Testis (tissue), 5 donors: ENCODE data around the genes RPL29, NEK4 and SFMBT1.

- PRO-cap, 3 experiments: peak in 3 of 3 experiments; most common plus-strand start chr3:51996005 (in 3); most common minus-strand start chr3:51995895 (in 3)
- RAMPAGE, long total RNA, 2 experiments: start-site peak on the minus strand in 2 of 2 experiments, at chr3:51995815-51995954 at its widest, 1,589 to 2,550 reads per replicate
- RRBS: 5% methylated on average over 8 of the region's 50 CpGs
Measured at GRCh38 chr3:51995171-51996314, at the start of gene RPL29. Gene RPL29, minus strand, starts transcription at chr3:51995895.

GRCh38 chr3:52025463-52025823 lies 29.7 kb upstream of the RPL29 start:
- PRO-cap, 3 experiments: no peak in any of the 3 experiments
- RAMPAGE, long total RNA, 2 experiments: no peak in any of the 2 experiments
- RRBS: no CpG with 5 or more reads among the region's 6 CpGs

GRCh38 chr3:52064696-52065941 lies 8.7 kb upstream of the DUSP7 start:
- PRO-cap, 3 experiments: peak in 1 of 3 experiments; most common plus-strand start chr3:52065681 (in 1)
- RAMPAGE, long total RNA, 2 experiments: no peak in any of the 2 experiments
- RRBS: 81% methylated on average over 5 of the region's 23 CpGs

DNA sequence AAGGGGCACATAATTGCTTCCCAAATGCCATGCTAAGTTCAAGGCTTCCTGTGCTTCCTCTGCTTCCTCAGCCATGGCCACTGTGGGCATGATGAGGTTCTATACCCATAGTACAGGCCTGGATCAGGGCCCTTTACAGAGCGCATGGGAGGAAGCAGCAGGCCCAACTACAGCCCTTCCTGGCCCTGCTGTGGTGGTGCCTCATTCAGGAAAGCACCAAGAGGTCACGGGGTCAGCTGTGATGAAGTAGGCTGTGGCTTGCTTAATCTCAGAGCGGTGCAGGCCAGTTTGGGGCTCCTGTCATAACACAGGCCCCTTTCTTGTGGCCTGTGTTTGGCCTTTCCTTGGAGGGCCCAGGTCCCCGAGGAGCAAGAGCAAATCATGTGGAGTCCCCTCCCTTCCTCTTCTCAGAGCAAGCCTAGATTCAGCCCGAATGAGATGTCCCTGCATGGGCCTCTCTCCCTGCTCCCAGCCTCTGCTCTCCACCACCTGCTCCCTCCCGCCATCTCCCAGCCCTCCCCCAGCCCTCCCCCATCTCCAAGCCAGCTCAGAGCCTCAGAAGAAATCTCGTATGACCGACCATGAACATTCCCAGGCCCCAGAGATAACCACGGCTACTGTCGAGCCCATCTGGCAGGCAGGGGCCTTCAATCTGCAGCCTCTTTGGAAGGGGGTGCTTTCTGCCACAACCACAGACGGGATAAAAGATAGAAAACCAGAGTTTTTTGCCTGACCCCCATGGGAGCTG lies 32.2 kb upstream of the DUSP7 start:
- PRO-cap, 3 experiments: no peak in any of the 3 experiments
- RAMPAGE, long total RNA, 2 experiments: no peak in any of the 2 experiments
- RRBS: no CpG with 5 or more reads among the region's 11 CpGs

- PRO-cap, 3 experiments: no peak in any of the 3 experiments
- RAMPAGE, long total RNA, 2 experiments: no peak in any of the 2 experiments
- RRBS: no CpG with 5 or more reads among the region's 9 CpGs
Measured at GRCh38 chr3:52174847-52175329, 20.7 kb upstream of the POC1A start.

DNA sequence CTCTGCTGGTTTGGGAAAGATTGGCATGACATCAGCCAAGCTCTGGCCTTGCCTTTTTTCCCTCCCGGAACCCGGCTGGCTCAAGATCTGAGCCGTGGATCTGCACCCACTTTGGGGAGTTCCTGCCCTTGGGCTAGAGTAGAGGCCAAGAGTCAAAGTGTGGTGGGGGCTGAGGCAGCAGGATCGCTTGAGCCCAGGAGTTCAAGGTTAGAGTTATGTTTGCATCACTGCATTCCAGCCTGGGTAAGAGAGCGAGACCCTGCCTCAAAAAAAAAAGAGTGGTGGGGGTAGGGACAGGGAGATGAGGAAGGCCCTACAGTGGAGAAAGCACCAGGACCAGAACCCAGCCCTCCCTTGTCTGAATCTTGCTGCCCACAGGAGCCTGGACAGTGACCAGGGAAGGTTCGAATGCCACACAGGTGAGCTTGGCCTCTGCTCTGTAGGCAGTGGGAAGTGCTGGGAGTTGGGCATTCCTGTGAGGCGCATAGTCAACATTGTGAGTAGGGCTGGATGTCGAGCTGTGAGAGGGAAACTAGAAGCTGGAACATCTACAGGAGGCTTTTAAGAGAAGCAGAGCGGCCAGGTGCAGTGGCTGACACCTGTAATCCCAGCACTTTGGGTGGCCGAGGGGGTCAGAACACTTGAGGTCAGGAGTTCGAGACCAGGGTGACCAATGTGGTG lies 20.4 kb upstream of the ALAS1 start:
- PRO-cap, 3 experiments: no peak in any of the 3 experiments
- RAMPAGE, long total RNA, 2 experiments: no peak in any of the 2 experiments
- RRBS: no CpG with 5 or more reads among the region's 11 CpGs

DNA sequence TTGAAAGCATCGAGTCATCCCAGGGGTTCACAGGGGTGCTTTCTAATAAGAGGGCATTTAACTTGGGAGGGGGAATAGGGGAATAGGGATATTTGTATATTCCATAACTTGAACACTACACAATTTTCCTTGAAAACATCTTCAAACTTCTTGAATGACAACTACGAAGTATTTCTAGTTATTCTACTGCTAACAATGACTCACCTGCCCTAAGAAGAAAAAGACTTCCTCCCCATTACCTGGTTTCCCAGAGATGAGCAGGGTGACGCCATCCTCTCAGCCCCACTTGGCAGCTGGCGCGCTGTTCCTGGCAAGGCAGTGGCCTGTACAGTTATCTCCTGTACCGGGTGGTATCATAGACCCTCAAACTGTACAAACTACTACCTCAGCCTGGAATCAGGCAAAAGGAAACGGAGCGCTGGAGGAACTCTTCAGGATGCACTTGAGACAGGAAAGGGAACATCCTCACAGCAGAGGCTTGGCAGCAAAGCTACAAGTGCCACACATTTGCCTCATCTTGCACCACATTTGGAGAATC lies 10.4 kb downstream of the WDR82 start:
- PRO-cap, 3 experiments: no peak in any of the 3 experiments
- RAMPAGE, long total RNA, 2 experiments: no peak in any of the 2 experiments
- RRBS: no CpG with 5 or more reads among the region's 8 CpGs

GRCh38 chr3:52311409-52312182 lies 4.5 kb upstream of the DNAH1 start:
- PRO-cap, 3 experiments: peak in 3 of 3 experiments; most common plus-strand start chr3:52311791 (in 1); most common minus-strand start chr3:52311612 (in 2)
- RAMPAGE, long total RNA, 2 experiments: start-site peak on the plus strand in 1 of 2 experiments, at chr3:52311779-52311818 at its widest, 22 reads per replicate; start-site peak on the minus strand in 1 of 2 experiments, at chr3:52311619-52311631 at its widest, 23 reads per replicate
- RRBS: no CpG with 5 or more reads among the region's 9 CpGs

GRCh38 chr3:52452614-52453739 lies 864 bp downstream of the TNNC1 start:
- PRO-cap, 3 experiments: no peak in any of the 3 experiments
- RAMPAGE, long total RNA, 2 experiments: no peak in any of the 2 experiments
- RRBS: no CpG with 5 or more reads among the region's 16 CpGs

GRCh38 chr3:52456055-52457072 lies 960 bp downstream of the NISCH start:
- PRO-cap, 3 experiments: peak in 3 of 3 experiments; most common plus-strand start chr3:52456394 (in 1); most common minus-strand start chr3:52456584 (in 3)
- RAMPAGE, long total RNA, 2 experiments: no peak in any of the 2 experiments
- RRBS: no CpG with 5 or more reads among the region's 22 CpGs

GRCh38 chr3:52492548-52493266 lies 2.4 kb upstream of the STAB1 start:
- PRO-cap, 3 experiments: no peak in any of the 3 experiments
- RAMPAGE, long total RNA, 2 experiments: no peak in any of the 2 experiments
- RRBS: no CpG with 5 or more reads among the region's 14 CpGs

DNA sequence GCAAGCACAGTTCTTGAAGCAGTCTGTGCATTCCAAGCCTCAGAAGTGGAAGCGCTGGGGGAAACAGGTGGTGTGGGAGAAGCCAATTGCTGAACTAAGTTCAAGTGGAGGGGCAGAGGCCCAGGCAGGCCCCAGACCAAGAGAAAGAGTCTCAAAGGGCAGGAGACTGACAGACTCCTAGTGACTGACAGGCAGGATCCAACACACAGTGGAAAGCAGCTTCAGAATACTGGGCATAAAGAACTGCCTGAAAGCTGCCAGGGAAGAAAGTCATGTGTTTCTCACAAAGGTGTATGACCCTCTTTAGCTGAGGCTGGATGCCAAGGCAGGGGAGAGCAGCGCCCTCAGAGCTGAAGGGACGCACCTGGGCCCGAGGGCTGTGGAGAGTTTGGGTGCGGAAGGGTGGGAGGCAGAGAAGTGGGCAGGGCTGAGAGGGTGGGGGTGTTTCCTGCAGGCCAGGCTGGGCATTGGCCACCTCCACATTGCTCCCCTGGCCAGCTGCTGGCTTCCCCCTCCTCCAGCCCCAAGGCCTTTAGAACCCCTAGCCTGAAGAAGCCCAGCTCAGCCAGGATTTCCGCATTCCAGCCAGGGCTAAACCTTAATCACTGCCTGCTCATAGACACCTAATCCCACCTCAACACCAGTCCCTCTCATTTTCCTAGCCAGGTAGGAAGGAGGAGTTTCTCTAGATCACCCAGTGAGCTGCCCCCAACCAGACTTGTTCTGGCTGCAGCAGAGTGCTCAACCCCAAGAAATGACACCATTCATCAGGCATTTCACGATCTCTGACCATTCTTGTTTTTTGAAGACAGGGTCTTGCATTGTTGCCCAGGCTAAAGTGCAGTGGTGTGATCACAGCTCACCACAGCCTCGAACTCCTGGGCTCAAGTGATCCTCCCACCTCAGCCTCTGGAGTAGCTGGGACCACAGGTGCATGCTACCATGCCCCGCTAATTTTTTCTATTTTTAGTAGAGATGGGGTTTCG lies 7.5 kb downstream of the NT5DC2 start:
- PRO-cap, 3 experiments: no peak in any of the 3 experiments
- RAMPAGE, long total RNA, 2 experiments: no peak in any of the 2 experiments
- RRBS: no CpG with 5 or more reads among the region's 10 CpGs

DNA sequence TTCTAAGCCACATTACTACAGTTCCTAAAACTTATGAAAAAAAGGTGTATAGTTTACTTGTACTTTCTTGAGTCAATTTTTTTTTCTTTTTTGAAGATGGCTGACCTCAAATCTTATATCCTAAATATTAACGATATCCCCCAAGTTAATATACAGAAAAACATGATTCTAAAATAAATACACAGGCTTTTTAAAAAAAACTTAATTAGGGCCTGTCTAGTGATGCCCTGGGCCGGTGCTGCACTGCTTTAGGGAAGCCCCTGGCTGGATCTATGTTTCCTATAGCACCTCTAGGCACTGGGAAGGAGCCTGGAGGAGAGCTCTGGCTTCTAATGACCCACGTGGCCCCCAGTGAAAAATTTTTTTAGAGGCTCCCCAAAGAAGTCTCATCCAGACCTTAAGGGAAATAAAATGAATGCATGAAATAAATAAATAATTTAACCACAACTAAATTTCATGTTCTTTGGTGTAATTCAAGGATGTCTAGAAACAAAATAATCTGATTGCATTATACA lies 9.4 kb downstream of the UQCC5 start:
- PRO-cap, 3 experiments: no peak in any of the 3 experiments
- RAMPAGE, long total RNA, 2 experiments: no peak in any of the 2 experiments
- RRBS: no CpG with 5 or more reads among the region's 3 CpGs

DNA sequence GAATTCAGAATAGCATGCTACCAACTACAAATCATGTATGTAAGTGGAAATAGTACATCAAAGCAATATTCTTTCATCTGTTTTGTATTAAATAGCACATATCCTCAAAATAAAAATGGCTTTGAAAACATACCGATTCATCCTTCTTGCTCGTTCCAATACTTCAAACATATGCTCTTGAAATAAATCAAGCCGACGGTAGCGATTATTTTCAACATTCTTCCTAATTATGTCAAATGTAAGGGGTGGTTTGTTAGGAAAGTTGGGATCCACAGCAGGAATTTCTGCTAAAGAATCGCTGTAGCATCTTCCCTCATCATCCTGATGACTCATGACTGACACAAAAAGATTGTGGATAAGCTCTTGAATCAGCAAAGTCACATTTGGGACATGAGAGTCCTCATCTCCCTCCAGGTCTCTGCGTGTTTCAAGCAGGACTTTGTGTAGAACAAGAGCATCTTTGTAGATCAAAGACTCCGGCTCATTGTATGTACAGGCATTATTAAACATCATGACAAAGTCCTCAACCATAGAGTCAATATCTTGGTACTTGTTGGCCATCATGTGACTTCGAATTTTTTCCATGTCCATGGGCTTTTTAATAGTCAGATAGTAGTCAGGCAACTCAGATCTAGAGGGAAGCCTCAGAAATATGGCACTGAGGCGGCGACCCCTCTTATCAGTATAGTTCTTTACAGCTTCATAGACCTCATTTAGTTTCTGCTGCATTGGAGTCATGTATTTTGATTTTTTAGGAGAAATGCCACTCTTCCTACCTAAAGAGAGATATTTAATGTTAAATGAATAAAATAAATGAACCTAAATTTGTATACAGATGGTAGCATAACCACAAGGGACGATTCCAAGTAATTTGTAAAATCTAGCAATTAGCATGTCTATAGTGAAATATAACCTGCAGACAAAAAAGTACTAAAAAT lies 73.0 kb downstream of the UQCC5 start:
- PRO-cap, 3 experiments: no peak in any of the 3 experiments
- RAMPAGE, long total RNA, 2 experiments: no peak in any of the 2 experiments
- RRBS: no CpG with 5 or more reads among the region's 12 CpGs

GRCh38 chr3:52770456-52771757 lies at the start of gene NEK4:
Gene NEK4, minus strand, starts transcription at chr3:52770940.
- PRO-cap, 3 experiments: peak in 3 of 3 experiments; most common plus-strand start chr3:52771035 (in 2); most common minus-strand start chr3:52770940 (in 3)
- RAMPAGE, long total RNA, 2 experiments: start-site peak on the plus strand in 1 of 2 experiments, at chr3:52771025-52771097 at its widest, 11 reads per replicate; start-site peak on the minus strand in 1 of 2 experiments, at chr3:52770914-52770929 at its widest, 309 reads per replicate
- RRBS: 1% methylated on average over 26 of the region's 73 CpGs

- PRO-cap, 3 experiments: no peak in any of the 3 experiments
- RAMPAGE, long total RNA, 2 experiments: no peak in any of the 2 experiments
- RRBS: no CpG with 5 or more reads among the region's 16 CpGs
Measured at GRCh38 chr3:52786071-52786791, 8.4 kb upstream of the ITIH3 start.

DNA sequence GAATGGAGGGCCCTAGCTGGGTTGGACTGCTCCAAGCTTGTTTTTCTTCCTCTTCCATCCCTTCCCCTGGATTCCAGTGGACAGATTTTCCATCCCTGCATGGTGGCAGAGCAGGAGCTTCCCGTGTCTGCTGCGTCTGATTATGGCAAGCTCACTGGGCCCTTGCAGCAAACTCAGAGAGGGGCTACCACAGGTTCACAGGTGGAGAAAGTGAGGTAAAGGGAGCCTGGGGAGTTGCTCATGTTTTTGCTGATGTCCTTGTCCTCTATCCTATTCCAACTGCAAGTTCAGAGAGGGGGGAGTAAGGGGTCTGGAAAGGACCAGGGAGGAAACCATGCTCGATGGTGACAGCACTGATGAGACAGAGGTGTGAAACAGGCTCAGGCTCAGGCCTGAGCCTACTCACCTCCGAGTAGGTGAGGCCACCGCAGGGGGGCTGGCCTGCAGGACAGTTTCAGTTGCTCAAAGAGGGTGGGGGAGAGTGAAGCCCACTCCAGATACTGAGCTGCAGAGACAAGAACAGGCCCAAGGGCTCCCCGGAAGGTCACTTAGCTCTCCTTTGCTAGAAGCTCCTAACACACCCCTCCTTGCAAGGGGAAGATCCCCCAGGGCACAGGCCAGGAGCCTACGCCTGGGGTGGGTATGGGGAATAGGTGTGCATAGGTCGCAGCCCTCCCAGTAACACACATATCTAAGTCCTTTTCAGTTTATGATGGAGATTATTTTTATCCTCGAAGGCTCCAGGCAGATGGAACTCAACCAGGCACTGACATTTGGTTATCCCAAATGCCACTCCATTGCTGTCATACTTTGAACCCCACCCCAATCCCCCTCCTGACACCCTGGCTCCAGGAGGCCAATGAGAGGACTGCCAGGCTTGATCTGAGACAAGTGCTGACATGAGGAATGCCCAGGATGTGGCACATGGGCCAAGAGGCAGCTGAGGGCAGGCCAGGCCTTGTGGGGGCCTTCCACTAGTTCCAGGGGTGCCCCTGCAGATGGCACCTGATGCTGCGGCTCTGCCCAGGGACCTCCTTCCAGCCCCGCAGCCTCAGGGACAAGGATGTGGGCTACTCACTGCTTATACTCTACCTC lies 911 bp upstream of the MUSTN1 start:
- PRO-cap, 3 experiments: no peak in any of the 3 experiments
- RAMPAGE, long total RNA, 2 experiments: no peak in any of the 2 experiments
- RRBS: no CpG with 5 or more reads among the region's 11 CpGs

DNA sequence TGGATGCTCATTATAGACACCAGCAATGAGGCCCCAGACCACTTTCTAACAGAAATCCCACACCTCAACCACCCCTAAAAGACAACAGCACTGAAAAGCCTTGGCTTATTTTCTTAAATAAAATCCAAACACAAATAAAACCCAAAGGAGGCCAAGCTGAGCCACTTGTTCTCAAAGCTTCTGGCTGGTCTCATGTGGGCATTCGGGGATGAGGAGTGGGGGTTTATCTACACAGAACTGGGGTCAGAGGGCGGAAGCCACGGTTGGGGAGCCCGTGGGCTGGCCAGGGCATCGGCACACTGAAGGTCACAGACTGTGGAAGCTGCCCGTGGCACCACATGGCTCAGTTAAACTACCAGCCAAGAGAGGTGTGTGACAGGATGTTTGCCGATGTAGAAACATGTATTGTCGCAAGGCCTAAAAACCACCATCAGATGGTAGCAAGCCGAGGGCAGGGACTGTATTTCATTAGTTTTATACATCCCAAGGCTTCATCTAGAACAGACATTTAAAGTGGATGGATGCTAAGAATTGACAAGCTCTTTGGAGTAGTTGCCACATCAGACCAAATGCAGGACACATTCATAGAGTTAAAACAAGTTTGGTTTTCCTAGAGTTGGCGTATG lies 9.4 kb upstream of the MUSTN1 start:
- PRO-cap, 3 experiments: no peak in any of the 3 experiments
- RAMPAGE, long total RNA, 2 experiments: no peak in any of the 2 experiments
- RRBS: no CpG with 5 or more reads among the region's 10 CpGs

DNA sequence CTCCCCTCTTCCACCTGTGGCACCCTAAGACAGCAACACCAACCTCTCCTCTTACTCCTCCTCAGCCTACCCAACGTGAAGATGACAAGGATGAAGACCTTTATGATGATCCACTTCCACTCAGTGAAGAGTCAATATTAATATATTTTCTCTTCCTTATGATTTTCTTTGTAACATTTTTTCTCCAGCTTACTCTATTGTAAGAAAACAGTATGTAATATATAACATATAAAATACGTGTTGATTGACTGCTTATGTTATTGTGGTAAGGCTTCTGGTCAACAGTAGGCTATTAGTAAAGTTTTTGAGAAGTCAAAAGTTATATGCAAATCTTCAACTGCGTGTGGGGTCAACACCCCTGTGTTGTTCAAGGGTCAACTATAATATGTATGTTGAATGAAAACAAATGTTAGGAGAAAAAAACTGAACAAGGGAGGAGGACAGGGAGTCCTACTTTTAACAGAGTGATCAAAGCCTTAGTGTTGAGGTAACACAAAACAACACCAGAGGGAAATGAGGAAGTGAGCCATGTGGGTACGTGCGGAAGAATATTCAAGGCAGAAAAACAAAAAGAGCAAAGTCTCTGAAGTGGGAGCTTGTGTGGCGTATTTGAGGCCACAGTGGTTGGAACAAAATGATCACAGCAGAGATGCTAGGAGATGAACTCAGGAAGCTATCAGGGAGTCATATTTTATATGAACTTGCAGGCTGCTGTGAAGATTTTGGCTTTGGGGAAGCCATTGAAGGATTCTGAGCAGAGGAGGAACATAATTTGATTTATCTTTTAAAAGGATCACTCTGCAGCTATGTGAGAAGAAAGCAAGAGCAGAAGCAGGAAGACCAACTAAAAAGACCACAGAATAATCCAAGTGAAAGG lies 62.5 kb downstream of the SFMBT1 start:
- PRO-cap, 3 experiments: no peak in any of the 3 experiments
- RAMPAGE, long total RNA, 2 experiments: no peak in any of the 2 experiments
- RRBS: no CpG with 5 or more reads among the region's 6 CpGs

DNA sequence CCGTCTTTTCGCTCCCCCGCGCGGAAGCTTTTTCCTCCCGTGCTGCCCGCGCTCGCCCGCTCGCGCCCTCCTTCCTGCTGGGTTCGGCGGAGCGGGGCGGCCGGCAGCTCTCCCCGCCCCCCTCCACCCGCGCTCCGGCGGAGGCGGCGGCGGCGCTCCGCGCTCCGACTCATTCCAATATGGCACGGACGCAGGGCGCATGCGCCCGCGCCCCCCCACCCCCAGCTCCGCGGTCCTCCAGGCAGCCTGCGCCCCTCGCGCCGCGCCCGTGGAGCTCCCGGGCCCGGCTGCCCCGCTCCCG lies at the start of gene SFMBT1:
TSS of gene SFMBT1 (minus strand) at position 181 of the 301 bp plus-strand sequence.
- PRO-cap, 3 experiments: peak in 3 of 3 experiments; most common plus-strand start position 177 of the sequence (in 1); most common minus-strand start position 181 of the sequence (in 2)
- RAMPAGE, long total RNA, 2 experiments: start-site peak on the minus strand in 1 of 2 experiments, centred at position 123 of the sequence, 397 reads per replicate
- RRBS: under 1% methylated on average over 19 of the region's 47 CpGs